Mesenchymal stem cell of Wharton's jelly (primary cell): ENCODE data around the genes KANSL3 and LMAN2L.

GRCh38 chr2:96593203-96593855 lies 44.8 kb downstream of the KANSL3 start:
- CAGE, long polyA plus RNA: no peak

- CAGE, long polyA plus RNA: no peak
Observed at GRCh38 chr2:96634845-96635599, 3.1 kb downstream of the KANSL3 start.

- CAGE, long polyA plus RNA: no peak
Observed at GRCh38 chr2:96637724-96638857, at the start of gene KANSL3. Gene KANSL3, minus strand, starts transcription at chr2:96638312.

- CAGE, long polyA plus RNA: start-site peak on the minus strand at chr2:96740041-96740065, 426 and 242 reads in 2 replicates
Observed at GRCh38 chr2:96739406-96740397, at the start of gene LMAN2L. Gene LMAN2L, minus strand, starts transcription at chr2:96740064.

GRCh38 chr2:96763305-96764360 lies 2.9 kb downstream of the CNNM4 start:
- CAGE, long polyA plus RNA: no peak

GRCh38 chr2:96766778-96767129 lies 6.1 kb downstream of the CNNM4 start:
- CAGE, long polyA plus RNA: no peak

DNA sequence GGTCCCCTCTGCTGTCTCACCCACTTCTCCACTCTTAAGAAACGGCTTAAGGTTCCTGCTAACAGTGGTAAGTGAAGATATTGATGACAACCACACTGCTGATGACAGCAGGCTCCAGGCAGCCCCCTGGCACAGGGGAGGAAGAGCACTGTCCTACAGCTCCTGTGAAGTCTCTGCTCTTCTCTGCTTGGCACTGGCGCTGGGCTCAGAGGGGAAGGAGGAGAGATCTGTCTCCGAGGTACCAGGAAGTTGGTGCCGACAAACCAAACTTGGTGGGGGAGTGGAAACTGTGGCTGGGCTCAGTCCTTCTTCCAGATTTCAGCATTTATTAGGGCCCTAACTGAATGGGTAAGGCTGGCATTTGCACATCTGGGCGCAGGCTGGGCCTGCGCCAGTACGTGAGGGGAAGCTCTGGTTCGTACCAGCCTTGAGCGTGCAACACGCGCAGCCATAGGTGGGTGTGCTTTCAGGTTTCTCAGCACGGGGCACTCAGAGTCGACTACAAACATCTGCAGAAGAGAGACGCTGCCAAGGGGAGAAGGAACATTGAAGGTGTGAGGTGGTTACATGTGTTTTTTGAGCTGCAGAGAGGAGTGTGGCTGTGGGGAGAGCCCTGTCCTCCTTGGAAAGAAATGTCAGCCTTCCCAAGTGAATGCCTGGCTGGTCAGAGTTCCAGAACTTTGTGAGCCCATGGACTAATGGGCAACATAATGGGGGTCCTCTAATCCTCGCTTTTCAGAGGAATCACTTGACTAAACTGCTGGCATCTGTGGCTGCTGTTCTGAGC lies 55.0 kb upstream of the SEMA4C start:
- CAGE, long polyA plus RNA: no peak

DNA sequence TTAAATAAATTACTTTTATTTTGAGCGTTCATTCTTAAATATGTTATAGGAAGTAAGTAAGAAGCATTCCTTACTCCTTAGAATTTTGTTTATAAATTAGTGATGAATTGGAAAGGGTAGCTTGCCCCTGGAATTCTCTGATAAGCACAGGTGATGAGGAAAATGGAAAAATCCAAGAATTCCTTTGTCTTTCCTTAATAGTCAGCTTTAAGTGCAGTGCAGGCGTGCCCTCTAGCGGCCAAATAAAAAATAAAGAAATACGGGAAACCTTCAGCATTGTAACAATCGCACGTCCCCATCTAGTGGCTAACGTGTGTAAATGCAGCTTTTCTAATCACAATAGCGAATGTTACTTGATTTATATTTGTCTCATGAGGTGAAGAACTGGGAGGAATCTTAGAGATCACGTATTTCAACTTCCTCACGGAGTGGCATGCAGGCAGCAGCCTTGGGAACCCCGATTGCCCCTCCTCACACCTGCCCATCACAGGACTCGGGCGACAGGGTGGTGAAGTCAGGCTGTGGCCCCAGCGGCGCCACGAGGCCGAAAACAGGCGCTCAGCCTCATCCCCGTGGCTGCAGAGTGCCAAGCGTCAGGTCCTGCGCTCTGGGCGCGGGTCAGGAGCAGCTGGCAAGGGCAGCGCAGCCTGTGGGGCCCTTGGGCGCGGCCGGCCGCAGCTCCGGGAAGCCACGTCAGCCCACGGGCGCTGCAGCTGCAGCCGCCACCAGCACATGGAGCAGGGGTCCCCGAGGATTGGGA lies 571 bp upstream of the ANKRD36 start:
- CAGE, long polyA plus RNA: no peak

GRCh38 chr2:97360181-97360485 lies 229.5 kb downstream of the ANKRD36B start:
- CAGE, long polyA plus RNA: no peak

DNA sequence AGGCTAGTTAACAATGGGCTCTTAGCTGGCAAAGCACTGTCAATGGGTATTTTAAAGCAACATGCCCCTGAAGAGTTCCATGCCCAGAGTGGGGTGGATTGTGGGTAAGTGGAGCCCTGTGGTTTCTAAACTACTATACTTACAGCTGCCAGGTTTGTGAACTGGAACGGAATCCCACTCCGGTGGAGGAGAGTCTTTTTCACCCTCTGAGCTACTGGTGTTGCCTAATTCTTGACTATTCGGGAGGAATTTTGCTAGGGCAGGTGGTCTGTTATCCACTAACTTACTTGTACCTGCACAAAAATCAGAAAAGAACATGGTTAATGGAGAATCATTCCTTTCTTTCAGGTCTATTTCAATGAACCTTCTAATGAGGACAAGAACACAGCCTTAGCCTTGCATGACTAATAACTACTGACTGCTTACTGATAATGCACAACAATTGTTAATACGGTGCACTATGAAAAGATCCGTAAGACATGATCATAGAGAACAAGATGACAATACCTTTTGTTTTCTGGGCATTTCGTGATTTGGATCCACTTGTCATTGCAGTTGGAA lies 52.7 kb downstream of the ZAP70 start:
- CAGE, long polyA plus RNA: no peak

GRCh38 chr2:97781843-97782175 lies 68.4 kb downstream of the ZAP70 start:
- CAGE, long polyA plus RNA: no peak

GRCh38 chr2:97786906-97787822 lies 73.8 kb downstream of the ZAP70 start:
- CAGE, long polyA plus RNA: no peak

DNA sequence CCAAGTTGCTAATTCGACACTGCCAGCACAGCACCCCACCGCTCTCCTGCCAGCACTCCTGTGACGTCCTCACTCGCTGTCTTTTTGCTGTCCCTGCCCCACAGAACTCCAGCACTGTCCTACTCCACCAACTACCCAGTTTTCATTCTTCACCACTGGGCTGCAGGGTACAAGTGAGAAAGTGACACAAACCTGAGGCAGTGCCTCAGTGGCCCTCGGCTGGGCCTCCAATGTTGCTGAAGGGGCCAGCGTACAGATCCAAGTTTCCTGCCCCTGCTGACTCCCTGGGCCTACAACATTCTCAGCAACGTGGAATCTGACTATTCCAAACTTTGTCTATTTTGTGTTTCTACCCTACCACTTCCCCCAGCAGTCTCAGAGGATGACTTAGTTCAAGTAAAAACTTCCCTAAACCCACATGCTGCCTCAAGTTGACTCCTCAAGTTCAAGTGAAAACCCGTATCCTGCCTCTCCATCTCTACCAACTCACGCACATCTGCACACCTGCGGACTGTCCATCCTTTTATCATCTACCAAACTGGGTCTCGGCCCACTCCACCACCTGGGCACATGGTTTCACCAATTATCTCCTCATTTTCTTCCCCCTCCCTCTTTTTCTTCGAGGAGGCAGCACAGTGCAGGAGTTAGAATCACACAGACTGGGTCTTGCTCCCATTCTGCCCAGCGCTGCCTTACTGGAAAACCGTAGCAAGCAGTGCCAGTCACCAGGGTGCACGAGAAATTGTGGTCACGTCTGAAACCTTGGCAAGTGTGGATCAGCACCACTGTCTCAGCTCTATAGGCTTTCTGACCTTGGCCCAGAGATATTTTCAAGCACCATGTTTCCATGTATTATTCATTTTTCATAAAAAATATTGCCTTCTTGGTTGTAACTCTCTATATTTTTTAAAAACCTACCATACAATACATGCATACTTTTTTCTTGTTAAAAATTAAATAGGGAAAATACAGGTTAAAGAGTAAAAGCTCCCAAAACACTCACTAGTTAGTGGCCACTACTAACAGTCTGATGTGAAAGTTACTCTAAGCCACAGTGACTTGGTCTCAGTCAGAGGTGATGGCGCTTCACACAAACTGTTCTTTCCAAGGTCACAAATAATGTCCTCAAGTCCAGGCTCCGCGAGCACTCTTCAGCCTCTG lies 75.0 kb downstream of the ZAP70 start:
- CAGE, long polyA plus RNA: no peak

GRCh38 chr2:97854386-97855316 lies 141.1 kb downstream of the TMEM131 start:
- CAGE, long polyA plus RNA: no peak

- CAGE, long polyA plus RNA: no peak
Observed at GRCh38 chr2:97994723-97995759, 707 bp downstream of the TMEM131 start.

DNA sequence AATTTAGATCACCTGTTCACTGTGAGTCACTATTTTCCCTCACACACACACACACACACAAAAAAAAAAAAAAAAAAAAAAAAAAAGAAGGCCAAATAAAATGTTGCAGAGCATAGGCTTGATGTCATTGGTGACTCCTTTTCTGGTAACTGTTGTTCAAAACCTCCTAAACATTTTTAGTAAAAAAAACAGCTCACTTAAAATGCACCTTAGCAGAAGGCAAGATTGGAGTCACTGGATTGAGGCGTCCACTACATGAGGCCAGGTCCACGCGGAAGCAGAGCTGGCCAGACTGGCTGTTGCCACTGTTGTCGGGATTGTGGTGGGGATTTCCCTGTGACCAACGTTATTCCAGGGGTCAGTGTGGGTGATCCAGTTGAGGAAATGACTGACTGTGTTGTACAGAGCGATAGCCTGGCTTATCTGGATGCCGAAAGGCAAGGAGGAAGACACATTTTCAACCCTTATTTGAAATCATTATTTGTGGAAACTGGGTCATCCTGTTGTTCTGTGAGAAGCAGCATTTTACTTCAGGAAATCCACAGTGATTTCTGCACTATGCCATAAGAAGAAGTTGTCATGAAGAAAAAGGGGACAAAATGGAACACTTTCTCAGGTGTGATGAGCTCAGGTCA lies 52.0 kb upstream of the CNGA3 start:
- CAGE, long polyA plus RNA: no peak

DNA sequence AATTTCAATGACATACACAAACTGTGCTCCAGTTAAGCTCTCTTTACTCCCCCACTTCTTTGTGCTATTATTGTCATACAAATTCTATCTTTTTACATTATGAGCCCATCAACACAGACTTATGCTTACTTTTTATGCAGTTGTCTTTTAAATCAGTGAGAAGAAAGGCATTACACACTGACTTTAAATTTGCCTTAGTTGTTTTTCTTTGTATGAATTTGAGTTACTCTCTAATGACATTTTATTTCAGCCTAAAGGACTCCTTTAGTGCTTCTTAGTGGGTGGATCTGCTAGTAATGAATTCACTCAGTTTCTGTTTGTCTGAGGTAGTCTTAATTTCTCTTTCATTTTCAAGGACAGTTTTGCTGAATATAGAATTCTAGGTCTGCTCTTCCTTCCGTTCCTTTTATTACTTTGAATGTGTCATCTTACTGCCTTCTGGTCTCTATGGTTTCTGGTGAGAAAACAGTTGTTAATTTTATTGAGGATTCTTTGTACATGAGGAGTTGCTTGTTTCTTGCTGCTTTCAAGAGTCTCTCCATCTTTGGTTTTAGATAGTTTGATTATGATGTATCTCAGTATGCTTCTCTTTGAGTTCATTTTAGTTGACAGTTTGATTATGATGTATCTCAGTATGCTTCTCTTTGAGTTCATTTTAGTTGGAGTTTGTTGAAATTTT lies 5.9 kb upstream of the INPP4A start:
- CAGE, long polyA plus RNA: no peak

DNA sequence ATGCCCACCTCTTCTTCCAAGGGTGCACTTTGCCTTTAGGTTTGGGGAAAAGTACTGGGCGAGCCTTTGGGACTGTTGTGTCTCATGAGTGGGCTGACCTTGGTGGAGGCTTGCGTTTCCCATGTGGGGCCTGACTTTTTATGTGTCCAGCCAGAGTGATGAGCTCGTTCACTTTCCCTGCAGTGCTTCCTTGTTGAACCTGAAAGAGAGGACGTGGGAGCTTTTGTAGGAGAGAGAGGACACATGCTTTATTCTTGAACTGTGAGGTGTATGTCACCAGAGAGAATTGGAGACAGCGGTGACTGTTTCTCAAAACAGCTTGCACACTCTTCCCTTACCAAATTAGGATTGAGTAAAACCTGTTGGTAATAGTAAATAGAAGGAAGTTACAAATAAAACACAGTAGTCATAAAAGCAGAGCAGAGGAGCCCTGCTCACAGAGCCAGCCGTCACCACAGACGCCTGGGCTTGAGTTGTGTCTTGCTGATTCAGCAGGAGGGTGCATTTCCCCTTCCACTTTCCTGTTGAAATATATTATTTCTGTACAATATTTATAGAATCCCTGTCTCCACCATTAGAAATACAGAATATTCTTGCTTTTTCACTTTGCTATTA lies 60.7 kb downstream of the INPP4A start:
- CAGE, long polyA plus RNA: no peak

GRCh38 chr2:98564637-98565175 lies 43.6 kb downstream of the COA5 start:
- CAGE, long polyA plus RNA: no peak

DNA sequence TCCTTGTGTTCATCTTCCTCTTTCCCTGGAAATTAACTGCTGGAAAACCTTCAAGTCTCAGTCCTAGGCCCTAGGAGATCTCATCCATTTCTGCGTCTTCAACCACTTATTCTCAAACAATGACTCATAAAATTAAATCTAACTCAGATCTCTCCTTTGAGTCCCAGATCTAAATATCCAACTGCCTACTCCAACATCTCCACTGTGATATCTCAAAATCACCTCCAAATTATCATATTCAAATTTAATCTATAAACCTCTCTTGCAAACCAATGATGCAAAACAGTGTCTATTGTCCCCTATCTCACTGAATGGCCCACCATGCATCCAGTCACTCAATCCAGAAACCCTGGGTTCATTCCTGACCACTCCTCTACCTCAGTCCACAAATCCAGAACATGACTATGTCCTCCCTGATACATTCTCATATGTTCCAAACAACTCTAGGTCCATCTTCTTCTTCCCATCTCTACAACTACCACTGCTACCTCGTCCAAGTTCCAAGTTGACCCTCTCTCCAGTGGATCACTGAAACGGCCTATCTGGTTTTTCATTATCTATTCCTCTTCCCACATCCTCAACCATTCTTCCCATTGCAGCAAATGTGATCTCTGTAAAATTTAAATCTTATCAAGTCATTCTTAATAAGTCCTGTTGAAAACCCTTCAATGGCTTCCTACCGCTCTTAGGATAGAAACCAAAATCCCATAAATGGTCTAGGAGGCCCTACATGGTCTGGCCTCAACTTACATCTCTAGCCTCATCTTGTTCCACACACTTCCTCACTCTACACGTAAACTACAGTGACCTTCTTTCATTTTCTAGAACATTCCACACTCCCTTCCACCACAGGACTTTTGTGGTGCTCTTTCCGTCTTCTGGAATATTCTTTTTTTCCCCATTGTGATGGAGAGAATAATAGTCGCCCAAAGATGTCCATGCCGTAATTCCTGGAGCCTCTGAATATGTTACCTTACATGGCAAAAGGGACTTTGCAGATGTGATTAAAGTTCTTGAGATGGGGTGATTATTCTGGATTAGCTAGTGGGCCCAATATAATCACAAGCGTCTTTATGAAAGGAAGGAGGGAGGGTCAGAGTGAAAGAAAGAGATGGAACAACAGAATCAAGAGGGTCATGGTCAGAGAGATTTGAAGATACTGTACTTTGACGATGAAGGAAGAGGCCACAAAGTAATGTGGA lies 59.8 kb downstream of the MGAT4A start:
- CAGE, long polyA plus RNA: no peak